Epithelial cell of esophagus (primary cell): ENCODE data around the genes CDK14, SAMD9 and TFPI2.

DNA sequence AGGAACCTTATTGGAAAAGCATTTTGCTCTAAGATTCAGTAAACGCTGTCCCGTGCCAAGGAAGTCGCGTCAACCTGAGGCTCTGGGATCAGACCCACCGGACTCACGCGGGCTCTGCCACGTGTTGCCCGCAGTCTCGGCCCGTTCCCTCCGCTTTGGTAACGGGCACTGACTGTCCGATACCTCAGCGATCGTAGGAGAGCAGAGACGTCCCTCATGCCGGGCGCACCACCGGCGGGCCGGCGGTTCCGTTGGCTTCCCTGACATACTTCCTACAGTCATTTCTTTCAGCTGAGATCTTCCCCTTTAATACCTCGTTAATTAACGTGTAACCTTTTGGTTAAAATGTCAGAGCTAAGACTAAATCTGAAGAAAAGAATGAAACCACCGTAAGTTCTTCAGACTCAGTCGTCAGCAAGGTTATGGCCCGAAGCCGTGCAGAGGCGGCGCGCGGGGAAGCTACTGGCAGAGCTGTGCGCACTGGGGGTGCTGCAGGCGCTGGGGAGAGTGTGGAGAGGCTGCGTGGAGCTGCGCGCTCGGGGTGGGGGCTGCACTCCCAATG lies 35.7 kb upstream of the STEAP1 start:
- RRBS: no CpG with 5 or more reads among the region's 40 CpGs

DNA sequence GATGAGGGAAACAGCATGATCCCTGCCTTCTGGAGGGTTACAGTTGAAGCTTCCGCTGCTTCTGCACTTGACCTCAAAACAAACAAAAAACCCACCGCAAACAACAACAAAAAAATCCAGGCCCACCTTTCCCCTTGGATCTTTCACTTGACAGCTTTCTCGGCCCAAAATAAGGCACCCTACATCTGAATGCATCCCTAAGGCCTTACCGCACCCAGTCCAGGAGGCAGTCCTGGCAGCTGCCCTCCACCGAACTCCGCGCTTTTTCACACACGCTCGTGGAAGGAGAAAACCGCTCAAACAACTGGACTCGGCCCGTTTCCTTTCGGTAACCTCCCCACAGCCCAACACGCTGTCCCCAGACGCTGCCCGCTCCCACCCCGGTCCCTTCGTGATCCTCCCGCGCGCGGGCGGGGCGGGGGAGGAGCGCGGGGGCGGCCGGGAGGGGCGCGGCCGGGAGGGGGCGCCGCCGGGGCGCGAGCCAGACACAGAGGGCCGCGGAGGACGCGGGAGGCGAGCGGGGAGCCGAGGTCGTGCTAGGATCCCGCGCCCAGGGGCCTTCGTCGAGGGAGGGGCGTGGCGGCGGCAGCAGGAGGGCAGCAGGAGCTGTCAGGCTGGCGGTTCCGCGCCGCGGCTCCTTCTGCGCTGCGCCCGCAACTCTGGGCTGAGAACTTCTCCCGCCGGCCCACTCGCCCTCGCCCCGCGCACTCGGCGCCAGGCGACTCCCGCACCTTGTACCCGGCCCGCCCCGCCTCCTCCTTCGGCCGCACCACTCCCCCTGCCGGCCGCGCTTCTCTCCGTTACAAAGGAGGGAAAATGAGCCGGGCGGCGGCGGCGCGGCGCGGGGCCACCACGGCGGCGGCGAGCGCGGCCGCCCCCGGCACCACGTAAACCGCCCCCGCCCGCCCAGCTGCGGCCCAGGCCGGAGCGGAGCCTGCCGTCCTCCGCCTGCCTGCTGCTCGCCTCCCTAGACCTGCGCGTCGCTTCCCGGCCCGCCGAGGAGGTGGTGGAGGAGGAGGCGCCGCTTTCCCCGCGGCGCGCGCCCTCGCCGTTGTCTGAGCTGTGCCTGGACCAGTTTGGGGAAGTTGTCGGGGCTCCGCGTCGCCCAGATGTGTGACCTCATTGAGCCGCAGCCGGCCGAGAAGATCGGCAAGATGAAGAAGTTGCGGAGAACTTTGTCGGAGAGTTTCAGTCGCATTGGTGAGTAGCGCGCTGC lies at the start of gene CDK14:
CDK14 (plus strand) TSS at position 803 of the 1,216 bp plus-strand sequence.
- RRBS: 2% methylated on average over 64 of the region's 132 CpGs

GRCh38 chr7:90625844-90626373 lies 29.8 kb downstream of the CDK14 start:
- RRBS: no CpG with 5 or more reads among the region's 4 CpGs

- RRBS: no CpG with 5 or more reads among the region's 4 CpGs
Measured at GRCh38 chr7:90691161-90691740, 95.1 kb downstream of the CDK14 start.

DNA sequence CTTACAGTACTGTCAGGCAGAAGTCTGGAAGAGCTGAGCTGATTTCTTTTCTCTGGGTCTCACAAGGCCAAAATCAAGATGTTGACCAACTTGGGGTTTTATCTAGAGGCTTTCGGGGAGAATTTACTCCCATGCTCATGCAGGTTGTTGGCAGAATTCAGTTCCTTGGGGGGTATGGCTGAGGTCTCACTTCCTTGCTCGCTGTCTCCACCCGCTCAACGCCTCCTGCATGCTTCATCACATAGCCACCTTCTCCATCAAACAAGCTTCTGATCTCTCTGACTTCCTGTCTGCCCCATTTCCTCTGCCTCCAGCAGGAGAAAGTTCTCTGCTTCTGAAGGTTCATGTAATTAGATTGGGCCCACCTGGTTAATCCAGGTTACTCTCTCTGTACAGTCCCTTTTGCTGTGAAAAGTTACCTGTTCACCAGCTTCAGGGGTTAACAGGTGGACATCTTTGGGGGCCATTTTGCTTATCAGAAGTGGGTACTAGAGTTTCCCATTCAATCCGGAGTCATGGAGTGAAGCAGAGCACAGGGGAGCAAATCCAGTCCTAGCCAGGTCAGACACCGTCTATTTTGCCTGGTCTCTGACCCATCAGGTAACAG lies 179.0 kb upstream of the FZD1 start:
- RRBS: no CpG with 5 or more reads among the region's 6 CpGs

GRCh38 chr7:92027230-92027706 lies 86.6 kb downstream of the AKAP9 start:
- RRBS: no CpG with 5 or more reads among the region's 36 CpGs

DNA sequence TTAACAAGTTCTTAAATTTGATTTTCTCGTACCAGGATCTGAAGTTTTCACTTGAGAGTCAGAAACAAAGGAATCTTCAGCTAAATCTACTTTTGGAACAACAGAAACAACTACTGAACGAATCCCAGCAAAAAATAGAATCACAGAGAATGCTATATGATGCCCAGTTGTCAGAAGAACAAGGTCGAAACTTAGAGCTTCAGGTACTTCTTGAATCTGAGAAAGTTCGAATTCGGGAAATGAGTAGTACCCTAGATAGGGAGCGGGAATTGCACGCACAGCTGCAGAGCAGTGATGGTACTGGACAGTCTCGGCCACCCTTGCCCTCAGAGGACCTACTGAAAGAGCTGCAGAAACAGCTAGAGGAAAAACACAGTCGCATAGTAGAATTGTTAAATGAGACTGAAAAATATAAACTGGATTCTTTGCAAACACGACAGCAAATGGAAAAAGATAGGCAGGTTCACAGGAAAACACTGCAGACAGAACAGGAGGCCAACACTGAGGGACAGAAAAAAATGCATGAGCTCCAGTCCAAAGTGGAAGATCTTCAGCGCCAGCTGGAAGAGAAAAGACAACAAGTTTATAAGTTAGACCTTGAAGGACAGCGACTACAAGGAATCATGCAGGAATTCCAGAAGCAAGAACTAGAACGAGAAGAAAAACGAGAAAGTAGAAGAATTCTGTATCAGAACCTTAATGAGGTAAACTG lies 37.5 kb downstream of the CYP51A1 start:
- RRBS: no CpG with 5 or more reads among the region's 14 CpGs

DNA sequence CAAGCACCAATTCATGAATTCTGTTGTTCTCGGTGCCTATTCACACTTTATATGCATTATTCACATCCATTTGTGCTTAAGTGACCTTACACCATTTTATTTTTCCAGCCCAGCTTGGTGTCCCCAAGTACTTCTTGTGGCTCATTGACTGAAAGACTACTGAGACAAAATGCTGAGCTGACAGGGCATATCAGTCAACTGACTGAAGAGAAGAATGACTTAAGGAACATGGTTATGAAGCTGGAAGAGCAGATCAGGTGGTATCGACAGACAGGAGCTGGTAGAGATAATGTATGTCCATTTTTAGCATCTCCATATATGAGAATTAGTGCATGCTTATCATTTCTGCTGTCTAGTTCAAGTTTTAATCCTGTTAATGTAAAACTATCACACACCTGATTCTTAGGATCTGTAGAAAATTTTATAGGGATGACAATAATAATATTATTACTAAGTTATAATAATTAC lies 34.7 kb downstream of the CYP51A1 start:
- RRBS: no CpG with 5 or more reads among the region's 2 CpGs

- RRBS: no CpG with 5 or more reads among the region's 6 CpGs
Measured at GRCh38 chr7:92246969-92247332, 1.2 kb downstream of the ANKIB1 start.

DNA sequence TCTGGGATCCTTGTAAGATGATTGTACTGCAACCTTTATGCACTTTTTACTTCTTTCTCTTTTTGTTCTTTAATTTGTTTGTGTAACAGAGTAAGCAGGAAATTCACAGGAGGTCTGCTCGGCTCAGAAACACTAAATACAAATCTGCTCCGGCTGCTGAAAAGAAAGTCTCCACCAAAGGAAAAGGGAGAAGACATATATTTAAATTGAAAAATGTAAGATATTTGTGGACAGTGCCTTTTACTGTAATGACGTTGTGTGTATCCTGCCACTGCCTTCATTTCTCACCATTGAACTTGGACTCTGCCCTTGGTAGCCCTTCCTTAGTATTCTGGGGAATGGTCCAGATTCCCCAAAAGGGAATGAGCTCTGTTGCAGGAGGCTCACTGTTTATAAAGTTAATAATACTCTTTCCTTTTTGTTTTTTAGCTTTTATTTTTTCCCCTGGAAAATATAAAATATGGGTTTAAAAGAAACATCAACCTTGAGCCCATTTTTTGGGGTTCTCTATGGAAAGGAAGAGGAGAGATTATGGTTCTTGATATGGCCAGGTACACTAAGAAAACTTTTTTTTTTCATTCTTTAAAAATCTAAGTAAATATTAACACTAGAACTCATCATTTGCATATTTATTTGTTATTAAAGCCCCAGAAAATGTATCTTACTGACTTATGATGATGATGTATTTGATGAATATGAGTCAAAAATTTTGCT lies 1.5 kb downstream of the GATAD1 start:
- RRBS: no CpG with 5 or more reads among the region's 3 CpGs

DNA sequence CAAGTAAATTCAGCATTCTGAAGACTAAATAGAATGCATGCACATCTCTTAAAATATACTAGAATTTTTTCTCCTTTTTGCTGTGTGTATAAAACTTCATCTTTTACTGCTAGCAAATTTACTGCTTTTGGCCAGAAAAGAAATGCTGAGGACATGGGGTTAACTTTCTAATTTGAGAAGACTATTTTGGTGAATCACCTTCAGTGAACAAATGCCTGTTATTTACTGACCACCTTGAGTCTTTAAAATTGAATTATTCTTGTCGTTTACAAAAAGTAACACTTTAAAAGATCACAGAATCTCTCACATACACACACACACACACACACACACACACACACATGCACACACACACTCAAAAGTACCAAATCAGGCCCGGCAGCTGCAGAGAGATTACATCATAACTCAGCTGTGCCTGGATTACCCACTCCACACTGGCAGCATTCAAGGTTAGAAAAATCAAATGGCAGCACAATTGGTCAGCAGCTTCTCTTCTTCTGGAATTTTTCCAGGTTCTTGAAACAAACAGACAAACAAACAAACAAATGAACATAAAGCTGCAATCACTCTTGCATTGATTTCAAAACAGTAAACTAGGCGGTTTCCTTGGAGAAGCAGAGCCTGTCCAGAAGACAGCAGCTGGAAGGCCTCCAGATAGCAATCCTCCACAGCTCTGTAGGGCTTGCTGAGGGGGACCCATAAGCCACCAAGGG lies 24.4 kb upstream of the FAM133B start:
- RRBS: no CpG with 5 or more reads among the region's 3 CpGs

GRCh38 chr7:92682878-92683201 lies 92.7 kb upstream of the FAM133B start:
- RRBS: no CpG with 5 or more reads among the region's 2 CpGs

- RRBS: no CpG with 5 or more reads among the region's 14 CpGs
Measured at GRCh38 chr7:92697720-92698907, 107.9 kb upstream of the FAM133B start.

- RRBS: no CpG with 5 or more reads among the region's 1 CpG
Measured at GRCh38 chr7:92759514-92760091, 76.8 kb downstream of the CDK6 start.

GRCh38 chr7:92809417-92810168 lies 26.8 kb downstream of the CDK6 start:
- RRBS: no CpG with 5 or more reads among the region's 6 CpGs

DNA sequence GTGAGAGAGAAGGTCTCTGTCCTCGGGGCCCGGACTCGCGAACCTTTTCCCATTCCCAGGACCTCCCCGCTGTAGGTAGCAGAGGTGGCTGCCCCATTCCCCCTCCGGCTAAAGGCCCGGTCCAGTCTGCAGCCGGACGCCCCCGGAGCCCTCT lies 1.8 kb downstream of the CDK6 start:
- RRBS: 5% methylated on average over 4 of the region's 10 CpGs

DNA sequence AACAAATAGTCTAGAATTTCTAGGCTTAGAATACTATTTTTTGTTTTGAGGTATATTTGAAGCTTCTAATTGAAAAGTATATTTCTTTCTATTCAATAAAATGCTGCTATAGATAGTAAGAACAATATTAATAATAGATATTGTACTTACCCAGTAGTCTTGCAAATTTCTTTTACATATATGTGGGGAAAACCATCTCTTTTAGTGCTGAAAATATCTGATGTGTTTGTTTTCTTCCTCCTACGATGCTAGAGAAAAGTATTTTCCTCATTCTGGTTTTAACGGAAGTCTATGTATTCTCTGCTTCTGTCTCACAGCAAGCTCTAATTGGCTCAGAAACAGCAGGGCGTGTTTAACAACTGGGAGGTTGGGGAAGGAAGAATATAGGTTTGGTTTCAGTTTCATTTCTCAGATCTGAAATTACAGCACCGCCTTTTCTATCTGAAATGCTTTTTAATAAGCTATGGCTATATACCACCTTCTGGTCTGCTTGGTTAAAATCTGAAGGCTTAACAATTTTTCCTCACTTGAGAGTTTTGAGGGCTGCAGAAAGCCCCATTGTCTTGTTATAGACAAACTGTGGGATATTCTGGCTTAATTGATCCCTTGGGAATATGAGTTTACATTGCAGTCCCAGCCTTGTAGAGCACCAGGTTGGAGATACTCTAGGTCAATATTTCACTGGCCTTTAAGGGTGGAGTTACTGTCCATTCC lies at the start of gene SAMD9:
SAMD9 (minus strand) TSS at position 267 of the 714 bp plus-strand sequence.
- RRBS: no CpG with 5 or more reads among the region's 4 CpGs

- RRBS: no CpG with 5 or more reads among the region's 4 CpGs
Measured at GRCh38 chr7:93315933-93316591, 83.9 kb downstream of the VPS50 start.

DNA sequence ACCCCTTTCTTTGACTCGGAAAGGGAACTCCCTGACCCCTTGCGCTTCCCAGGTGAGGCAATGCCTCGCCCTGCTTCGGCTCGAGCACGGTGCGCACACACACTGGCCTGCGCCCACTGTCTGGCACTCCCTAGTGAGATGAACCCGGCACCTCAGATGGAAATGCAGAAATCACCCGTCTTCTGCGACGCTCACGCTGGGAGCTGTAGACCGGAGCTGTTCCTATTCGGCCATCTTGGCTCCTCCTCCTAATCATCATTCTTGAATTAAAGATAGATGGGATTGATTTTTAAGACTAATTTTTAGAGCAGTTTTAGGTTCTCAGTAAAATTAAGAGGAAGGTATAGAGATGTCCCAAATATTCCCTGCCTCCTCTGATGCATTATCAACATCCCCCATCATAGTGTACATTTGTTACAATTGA lies 97.1 kb downstream of the TFPI2 start:
- RRBS: no CpG with 5 or more reads among the region's 15 CpGs

- RRBS: no CpG with 5 or more reads among the region's 42 CpGs
Measured at GRCh38 chr7:93890573-93891212, at the start of gene TFPI2. Gene TFPI2, minus strand, starts transcription at chr7:93890753.